ENCODE measurements around a stretch of chr6.

DNA sequence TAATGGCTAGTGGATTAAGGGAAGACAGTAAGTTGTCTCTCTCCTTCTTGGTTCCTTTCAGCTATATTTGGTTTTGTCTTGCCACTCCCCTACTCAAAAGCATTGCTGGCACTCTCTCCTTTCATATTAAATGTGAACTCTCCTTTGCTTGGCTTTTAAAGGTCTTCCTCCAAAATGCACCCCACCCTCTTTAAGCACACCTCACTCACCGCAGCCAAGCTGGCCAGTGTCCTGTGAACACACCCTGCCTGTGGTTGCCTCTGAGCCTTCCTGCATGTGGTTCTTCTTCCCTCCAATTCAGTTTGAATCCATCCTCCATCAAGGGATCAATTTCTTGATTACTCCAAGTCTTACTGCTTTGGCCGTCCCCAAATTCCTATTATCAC is 41.5 kb upstream of the SPDEF start:
- PRO-cap, result no peak

GRCh38 chr6:34646525-34647186 is 49.9 kb downstream of the ILRUN start:
- PRO-cap, result no peak

- PRO-cap, result no peak
Measured at GRCh38 chr6:34657083-34657876, 39.3 kb downstream of the ILRUN start.

DNA sequence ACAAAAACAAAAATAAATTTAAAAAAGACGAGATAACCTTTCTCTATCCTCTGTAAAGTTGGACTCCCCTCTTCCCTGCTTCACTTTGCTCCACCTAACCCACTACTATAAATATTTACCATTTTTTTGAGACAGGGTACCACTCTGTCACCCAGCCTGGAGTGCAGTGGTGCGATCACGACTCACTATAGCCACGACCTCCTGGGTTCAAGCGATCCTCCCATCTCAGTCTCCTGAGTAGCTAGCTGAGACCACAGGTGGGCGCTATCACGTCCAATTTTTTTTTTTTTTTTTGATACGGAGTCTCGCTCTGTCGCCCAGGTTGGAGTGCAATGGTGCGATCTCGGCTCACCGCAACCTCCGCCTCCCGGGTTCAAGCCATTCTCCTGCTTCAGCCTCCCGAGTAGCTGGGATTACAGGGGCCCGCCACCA is 880 bp upstream of the SNRPC start:
- PRO-cap, result no peak

DNA sequence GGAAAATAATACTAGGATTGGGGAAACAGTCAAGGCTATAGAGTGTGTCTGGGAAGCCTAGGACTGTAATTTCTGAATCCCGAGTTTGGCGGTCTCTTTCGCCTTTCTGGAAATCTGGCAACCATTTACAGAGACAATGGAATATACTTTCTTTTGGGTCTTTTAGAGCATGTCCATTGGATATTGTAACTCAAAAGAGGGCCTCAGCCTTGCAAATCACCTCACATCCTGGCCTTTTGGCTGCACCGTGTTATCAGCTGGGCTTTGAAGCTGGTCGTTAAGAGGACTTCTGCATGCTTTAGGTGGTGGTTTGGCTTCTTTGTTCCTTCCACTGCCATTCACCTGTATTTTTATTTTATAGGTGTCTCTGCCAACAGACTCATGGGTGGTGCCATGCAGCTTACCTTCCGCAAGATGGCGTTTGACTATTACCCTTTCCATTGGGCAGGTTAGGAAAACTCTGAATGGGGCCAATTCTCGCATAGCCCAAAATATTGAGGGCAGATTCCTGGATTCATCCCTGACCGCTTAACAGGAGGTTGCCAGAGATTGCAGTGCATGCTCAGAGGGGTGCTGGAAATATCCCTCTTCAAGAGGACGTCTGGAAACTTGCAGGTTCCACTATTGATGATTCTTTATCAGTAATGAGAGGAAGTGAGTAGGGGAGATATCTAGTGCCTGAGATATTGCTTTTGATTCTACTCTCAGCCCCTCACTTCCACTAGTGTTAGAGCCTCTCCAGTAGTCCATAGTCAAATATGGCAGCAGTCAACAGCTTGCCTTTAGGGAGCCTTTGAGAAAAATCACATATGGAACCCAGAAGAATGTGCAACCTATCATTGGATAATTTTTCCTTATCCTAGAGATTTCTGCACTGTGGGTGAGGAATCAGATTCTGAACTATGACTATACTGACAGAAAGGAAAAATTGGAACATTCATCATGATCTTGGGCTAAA is 32.3 kb downstream of the TAF11 start:
- PRO-cap, result no peak

- PRO-cap, result no peak
Measured at GRCh38 chr6:34871564-34872037, 16.2 kb downstream of the TAF11 start.

- PRO-cap, result no peak
Measured at GRCh38 chr6:35010873-35011419, 121.9 kb downstream of the ANKS1A start.

DNA sequence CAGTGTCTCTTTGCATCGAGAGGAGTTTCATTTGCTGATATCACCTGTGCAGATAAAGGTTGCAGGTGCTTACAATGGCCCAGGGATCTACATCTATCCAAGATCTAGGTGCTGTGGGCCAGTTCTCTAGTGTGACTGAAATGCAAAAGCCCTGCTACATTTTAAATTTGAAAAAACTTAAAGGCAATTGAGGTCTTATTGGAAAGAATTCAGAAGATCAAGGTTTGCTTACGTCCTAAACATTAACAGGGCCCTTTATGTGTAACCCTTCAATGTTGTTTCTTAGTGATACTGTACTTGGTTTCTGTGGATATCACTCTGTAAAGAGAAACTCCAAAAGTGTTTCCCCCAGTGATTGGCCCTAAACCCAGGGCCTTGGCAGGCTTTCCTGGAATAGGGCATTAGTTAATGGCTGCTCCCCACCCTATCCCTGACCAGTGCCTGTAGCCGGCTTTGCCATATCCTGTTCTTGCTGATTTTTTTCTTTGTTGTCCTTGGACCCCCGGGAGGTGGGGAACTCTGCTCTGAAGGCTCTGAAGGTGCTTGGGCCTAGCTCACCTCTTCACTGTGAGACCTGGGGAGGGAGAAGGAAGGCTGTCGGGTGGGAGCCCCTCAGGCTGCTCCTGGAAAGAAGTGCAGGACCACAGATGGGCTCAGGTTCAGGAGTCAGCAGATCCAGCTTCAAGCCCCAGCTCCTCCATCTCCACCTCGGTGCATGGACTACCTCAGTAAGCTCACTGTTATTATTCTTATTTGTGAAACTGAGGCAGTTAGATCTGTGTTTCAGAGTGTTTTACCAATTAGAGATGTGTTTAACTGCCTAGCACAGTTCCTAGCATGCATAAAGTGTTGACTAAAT is 120.2 kb downstream of the TCP11 start:
- PRO-cap, result no peak

DNA sequence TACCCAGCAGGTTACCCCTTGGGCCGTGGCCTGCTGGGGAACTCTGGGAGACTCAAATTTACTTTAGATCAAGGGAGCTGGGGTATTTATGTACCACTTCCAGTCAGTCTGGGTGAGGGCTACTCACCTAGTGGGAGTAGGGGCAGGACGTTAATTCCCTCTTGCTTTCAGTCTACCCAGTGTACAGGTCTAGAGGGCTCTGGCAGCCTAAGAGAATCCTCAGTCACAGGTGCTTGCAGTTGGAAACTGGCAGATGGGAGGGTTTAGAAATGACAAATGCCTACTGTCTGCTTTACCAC is 103.7 kb downstream of the TCP11 start:
- PRO-cap, result no peak

DNA sequence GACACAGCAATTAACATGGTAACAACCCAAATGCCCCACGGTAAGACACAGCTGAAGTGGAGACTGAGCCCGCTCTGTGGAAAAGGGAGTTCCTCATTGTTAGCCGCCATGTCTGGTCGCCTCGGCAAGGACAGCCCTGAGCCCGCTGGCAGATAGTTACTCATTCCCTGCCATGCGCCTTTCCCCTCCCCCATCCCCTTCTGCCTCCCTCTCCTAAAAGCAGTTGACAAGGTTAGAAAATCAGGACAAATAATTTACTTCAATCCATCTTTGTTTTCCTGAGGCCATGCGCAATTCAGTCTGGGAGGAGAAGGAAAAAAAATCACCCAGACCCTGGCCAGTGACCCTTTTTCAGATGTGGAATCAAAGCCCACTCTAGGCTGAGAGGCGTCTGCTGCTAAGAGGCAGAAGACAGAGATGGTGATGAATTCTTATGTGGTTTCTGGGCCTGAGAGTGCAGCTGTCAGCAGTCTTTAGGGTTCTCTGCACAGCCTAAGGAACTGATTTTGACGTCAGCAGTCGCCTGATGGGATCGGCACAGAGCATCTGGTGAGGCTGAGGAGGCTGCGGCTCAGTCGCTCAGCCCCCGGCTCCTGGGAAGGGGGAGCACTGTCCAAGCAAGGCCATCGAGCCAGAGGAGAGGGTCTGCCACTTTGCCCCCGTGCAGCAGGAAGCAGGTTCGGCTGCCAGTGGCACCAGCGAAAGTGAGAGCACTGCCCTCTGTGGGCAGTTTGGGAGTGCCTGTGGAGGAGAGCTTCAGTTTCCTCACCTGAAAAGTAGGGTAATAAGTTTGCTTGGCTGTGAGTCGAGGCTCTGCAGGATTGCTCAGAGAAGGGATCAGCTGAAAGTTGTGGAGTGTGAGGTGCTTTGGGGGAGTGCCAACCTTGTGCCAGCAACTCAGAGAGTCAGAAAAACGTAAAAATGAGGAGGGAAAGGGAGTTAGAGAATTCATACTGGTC is 92.6 kb downstream of the TCP11 start:
- PRO-cap, result bidirectional peak, plus-strand start at position 545 of the sequence, minus-strand start at position 406 of the sequence

GRCh38 chr6:35082834-35083436 is 58.2 kb downstream of the TCP11 start:
- PRO-cap, result no peak

- PRO-cap, result no peak
Measured at GRCh38 chr6:35147999-35148733, 7.0 kb upstream of the TCP11 start.

DNA sequence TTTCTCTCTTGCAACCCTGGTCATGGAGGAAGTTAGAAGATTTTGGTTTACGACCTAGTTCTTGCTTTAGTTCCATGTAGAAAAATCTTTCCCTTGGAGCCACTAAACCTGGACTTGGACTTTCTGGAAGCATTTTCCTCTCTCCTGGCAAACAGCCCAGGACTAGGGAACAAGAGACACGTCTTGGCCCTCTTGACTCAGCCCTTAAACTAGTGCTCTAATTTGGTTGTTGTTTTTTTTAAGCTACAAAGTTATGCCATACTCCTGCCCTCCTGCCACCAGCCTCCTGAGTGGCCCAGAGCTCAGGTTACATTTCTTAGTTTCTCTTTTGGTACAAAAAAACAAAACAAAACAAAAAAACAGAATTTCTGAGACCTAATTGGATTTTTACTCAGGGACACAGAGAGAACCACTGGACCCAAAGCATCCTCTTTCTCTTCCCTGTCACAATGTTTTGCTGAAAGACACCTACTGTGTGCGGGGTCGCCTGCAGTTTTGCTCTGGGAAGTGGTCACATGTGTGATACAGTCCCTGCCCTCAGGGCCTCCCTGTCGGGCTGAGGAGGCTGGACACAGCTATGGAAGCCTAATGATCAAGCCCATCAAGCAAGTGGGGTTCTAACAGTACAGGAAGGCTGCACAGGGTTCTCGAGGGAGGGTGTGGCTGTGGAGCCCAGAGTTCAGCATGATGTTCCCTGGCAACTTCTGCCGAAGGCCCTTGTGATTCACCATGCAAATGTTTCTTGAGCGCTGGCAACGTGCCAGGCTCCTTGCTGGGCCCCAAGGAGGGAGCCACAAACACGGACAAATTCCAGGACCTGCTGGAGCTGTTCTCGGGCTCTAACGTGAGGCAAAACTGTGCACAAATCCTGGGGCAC is 32.2 kb upstream of the SCUBE3 start:
- PRO-cap, result no peak

DNA sequence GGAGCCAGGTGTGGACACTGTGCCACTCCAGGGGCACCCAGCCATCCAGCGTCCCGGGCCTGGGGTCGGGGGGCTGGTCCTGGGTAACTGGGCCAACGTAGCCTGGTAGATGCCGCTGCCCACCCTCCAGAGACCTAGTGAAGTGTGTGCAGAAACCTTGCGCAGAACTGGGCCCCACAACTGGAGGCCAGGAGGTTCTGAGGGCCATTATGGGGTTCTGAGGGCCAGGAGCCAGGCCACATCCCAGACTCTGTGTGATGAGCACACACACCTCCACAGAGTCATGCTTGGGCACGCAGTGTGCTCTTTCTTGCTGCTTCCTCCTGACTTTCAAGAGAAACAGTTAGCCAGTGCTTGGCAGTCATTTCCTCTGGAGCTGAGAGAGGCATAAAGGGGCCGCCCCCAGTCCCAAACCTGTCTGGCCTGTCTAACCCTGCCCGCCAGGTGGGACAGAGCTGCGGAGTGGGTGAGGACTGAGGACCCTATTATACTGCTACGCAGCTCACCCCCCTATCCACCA is 457 bp downstream of the DEF6 start:
- PRO-cap, result bidirectional peak, plus-strand start at position 360 of the sequence, minus-strand start at position 285 of the sequence

DNA sequence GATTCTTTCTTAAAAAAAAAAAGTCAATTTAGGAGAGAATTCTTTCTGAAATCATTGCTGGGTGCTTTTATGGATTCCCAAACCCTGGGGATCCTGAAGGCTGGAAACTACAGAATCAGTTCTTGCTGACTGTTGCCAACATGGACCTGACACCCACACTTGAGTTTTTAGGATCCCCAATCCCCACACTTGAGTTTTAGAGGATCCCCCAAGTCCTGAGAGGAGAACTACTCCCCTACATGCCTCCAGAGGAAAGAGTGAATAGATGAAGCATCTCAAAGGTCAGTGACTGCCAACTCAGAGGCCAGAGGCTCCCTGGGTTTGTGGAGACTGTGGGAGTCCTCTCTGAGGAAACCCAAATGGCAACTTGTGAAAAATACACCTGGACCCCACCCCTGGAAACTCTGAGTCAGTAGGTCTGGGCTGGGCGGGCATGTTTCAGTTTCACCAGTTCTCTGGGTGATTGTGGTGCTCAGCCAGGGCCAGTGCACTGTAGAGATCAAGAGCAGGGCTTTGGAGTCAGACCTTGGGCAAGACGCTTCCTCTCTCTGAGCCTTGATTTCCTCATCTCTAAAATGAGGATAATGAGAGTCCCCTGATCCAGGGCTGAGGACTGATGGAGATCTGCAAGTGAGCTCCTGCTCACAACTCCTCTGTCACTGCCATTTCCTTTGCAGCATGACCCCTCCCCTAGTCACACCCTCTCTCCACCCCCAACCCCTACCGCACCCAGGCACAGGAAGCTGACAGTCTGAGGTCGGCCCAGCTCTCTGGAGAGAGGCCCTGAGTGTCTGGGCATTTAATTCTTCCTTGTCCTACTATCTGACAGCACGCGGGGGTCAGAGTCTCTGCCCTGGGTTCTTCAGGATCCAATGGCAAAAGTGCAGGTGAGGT is 5.0 kb downstream of the DEF6 start:
- PRO-cap, result bidirectional peak, plus-strand start at position 456 of the sequence, minus-strand start at position 360 of the sequence; bidirectional peak, plus-strand start at position 749 of the sequence, minus-strand start at position 655 of the sequence

- PRO-cap, result no peak
Measured at GRCh38 chr6:35356034-35356339, 13.6 kb downstream of the PPARD start.

DNA sequence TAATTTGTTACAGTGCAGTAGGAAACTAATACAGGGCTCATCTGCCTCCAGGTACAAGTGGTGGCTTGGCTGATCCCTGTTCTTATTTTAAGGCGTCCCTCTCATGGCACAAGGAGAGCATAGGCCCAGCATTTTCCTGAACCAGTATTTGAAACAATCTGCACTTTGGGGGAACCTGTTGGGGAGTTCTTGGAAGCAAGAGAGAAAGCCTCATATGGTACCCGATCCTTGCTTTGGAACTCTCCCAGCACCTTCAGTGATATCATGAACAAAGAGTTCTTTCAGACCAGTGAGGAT is 16.0 kb downstream of the PPARD start:
- PRO-cap, result no peak

- PRO-cap, result no peak
Measured at GRCh38 chr6:35361433-35362043, 19.2 kb downstream of the PPARD start.

GRCh38 chr6:35371021-35371461 is 28.7 kb downstream of the PPARD start:
- PRO-cap, result no peak

- PRO-cap, result no peak
Measured at GRCh38 chr6:35425663-35426452, 26.3 kb upstream of the FANCE start.